Daoy (cell line): Measurements from ENCODE around the genes CS and IL23A.

GRCh38 chr12:55749439-55750582, 6.9 kb downstream of the GDF11 start:
- RAMPAGE, long total RNA: no peak

DNA sequence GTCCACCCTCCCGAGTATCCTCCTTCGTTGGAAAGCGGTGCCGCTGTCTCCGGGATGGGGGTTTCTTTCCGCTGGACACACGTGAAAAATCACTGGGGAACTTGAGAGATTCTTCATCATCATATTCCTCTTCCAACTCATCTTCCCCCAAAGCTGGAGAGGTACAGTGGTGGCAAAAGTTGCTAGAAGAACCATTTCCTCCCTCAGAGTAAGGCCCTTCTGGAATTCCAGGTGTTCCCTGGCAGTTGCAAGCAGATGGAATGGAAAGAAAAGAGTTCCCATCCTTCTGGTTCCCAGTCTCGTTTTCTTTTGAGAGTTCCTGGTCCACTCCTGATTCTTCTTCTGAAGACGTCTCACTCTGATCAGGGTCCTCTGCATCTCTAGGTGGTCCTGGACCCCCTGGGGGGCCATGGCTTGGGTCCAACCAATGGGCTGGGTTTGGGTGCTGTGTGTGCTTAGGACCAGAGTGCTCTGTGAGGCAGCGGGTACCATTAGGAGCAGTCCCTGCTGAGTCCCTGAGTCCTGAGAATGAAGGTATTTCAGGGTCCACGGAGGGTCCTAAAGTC, 1.3 kb downstream of the DNAJC14 start:
- RAMPAGE, long total RNA: no peak

DNA sequence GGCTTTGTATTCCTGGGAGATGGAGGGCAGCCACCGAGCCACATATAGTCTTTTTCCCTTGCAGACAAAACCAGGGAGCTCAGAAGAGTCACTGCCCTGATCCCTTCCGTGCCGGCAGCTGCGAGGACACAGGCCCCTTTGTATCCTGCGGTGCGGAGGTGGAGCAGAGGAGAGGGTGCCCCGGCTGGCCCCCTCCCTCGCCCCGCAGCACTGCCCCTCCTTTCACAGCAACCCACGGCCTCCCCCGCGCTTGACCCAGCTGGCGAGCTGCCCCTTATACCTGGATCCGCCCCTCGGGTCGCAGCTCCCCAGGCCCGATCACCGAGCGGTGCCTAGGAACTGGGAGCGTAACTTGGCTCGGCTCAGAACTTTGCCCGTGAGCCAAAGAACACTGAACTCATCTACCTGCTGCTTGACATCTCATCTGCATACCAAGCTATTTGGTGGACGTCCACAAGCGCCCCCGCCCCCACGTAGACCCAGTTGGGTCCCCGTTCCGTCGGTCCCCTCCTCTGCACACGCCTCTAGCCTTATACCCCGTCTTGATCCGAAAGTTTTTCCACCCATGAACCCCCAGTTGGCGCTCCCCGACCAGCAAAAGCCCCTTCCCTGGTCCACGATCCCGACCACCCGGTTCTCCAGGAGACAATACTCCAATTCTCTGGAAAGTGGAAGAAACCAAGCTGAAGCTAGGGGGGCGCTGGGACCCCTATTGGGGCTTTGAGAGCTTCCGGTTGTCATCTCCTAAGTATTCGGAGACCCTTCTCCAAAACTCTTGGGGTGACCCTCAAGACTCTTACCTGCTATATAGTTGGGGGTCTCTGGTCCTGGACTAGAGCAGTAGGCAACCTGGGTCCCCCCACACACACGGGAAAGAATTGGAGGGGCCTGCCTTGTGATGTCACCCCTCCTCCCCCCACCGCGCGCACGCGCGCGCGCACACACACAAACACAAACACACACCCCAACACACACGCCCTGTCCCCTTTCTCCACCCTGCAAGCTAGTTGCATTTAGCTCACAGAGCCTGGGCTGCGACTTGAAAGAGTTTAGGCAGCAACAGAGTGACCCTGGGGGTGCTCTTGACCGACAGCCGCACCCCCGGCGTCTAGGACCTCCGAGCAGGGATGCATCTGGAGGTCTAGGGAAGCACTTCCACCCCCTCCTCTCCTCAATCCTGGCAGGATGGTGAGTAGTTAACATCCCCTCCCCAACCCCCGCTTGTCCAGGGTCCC, 926 bp upstream of the DNAJC14 start:
- RAMPAGE, long total RNA: no peak

DNA sequence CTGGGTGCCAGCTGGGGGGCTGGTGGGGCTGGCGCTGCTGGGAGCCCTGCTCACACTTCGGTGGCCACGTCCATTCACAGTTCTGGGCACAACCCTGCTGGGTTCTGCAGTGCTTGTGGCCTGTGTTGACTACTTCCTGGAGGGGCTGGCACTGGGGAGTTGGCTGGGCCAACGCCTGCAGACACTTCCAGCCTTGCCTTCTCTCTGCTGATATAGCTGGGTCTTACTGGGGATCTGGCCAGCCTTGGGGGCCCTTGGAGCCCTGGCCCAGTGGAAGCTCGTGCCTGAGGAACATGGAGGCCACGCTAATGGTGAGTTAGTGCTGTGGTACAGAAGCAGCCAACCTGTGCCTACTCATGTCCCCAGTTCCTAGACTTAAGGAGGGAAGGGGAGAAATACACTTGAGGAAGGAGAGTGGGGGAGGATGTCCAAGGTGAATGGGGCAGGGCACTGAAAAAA, 3.9 kb upstream of the DNAJC14 start:
- RAMPAGE, long total RNA: no peak

DNA sequence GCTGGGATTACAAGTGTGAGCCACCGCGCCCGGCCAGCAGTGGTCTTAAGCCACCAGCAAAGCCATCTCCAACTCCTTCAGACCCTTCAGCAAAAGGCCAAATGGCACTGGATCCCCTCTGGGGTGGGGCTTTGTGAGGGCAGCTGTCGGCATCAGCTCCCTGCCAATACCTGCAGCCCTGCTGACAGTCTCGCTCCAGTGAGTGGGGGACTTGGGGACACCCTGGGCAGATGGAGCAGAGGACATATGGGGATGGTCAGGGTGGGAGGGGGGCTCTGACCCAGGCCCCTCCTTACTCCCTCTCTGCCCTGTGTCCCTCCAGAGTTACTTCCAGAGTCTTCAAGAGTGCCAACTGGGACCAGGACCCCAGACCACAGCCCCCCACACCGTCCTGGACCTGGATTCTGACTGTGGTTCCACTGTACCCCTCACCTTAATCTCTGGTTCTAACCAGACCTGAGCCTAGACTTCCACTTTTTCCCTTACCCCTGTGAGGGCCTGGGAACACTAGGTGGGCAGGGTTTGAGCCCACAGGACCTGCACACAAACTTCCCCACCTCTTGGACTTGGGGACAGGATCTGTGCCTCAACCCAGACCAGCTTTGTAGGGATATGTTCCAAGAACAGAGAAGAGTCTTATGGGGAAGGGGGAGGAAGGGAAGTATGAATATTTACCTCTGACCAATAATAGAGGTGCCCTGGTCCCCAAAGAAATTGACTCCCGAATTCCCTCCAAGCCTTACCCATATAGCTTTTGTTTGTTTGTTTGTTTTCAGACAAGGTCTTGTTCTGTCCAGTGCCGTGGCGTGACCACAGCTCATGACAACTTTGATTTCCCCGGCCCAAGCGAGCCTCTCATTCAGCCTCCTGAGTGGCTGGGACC, 5.4 kb upstream of the DNAJC14 start:
- RAMPAGE, long total RNA: no peak

- RAMPAGE, long total RNA: no peak
Measured at GRCh38 chr12:55874261-55874952, 31.7 kb upstream of the MMP19 start.

- RAMPAGE, long total RNA: no peak
Measured at GRCh38 chr12:55953401-55954522, 12.1 kb downstream of the PMEL start.

DNA sequence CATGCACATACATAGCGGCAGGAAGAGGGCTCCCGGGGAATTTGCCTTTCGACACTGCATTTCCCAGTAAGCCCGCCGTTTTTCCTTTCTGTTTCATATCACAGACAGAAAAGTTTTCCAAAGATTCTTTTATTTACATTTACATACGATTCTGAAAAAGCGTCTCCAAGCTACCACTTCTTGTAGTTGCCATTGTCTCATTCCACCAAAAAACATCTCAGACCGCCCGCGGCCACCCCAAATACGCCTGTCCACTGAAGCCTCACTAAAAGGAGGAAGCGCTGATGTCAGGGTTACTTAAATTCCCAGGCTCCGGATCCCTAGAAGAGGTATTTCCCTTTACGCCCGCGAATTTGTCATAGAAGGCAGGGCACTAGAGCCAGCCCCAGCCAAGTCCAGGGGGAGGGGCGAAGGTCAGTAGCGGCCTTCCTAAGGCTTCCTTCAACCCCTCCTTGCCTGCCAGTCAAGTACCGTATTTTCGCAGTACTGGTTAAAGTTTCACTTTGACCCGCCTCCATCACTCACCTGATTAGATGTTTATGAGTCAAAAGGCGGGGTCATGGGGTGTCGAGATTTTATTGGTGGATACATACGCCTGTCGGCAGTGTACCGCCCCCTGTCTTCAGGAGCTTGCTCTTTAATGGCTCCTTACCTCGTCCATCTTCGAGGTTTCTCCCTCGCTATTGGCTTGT, 533 bp upstream of the RAB5B start:
- RAMPAGE, long total RNA: no peak

DNA sequence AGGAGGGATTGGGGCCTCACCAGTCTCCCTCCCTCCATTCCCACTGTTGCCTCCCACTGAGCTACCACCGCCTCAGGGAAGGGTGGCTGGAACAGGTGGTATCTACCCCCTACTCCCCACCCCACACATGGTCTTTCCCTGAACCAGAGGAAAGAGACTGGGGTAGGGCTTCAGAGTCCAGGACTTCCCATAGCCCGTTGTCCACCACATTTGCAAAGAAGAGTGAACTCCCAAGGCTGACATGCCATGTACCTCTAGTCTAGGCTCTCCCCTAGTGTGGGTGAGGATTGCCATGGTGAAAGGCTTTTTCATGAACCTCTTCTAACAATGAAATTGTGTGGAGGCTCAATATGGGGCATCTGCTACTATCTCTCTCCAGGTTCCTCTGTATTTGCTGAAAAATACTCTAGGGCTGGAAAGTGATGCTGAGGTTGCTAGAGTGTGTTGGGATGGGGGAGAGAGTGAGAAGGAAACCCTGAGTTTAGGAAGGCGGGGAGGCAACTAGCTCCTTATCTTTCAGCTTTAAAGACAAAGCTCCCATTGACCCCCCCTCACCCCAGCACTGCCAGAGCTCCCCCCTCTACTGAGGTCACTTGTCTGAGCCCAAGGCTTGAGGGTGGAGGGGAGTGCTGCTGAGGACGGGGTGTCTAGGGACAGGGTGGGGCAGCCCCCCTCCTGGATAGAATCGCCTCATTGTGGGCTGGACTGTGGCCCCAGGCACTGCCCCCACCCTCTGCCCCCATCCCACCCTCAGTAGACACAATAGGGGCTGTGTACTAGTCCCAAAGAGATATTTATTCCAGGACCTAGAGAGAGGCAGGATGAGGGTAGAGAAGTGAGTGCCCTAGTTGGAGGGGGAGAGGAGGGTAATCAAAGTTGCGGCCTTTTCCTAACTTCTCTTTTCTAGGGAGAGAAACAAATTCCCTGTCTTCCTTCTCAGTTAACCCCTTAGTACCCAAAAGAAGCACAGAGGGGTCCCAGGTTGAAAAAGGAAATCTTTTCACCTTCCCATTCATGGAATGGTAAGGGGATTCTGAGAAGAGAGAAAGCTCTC, 2.9 kb downstream of the ERBB3 start:
- RAMPAGE, long total RNA: no peak

GRCh38 chr12:56153230-56154108, 1.1 kb downstream of the MYL6B start:
- RAMPAGE, long total RNA: no peak

- RAMPAGE, long total RNA: no peak
Measured at GRCh38 chr12:56206559-56207030, 15.1 kb downstream of the RNF41 start.

DNA sequence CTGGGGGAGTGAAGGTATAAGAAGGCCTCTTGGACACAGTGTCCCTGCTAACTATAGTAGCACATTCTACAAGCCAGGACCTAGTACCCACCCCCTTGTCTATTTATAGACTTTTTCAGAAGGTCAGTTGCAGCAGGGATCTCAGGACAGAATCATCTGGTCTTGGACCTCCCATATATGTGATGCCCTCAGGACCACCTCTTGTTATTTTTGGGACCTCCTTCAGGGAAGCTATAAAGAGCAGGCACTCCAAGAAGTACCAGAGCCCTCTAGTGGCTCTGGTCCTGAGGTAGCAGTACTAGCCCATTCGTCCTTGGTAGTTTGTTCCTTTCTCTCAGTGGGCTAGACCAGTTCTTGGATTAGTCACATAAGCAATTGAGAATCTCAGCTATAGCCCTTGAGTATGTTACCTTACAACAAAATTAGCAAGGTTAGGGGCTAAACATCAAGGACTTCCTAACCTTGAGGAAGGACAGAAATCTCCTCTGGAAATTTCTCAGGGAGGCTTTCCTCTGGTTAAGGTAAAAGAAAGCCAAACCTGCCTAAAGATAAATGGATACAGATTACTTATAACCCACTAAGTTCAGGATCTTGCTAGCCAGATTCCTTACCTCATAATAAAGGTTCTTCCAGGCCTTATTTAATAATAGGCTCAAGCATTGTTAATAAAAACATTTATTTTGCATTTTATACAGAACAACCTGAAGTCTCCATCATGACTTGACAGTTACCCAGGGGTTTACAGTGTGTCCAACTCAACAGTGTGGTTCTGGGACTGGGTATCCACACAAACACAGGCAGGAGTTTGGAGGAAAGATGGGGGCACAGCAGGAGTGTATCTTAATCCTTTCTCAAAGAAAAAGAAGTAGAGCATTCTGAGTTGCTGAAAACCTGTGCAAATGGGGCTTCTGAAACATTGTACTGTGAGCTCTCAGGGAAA, 4.6 kb downstream of the COQ10A start:
- RAMPAGE, long total RNA: no peak

DNA sequence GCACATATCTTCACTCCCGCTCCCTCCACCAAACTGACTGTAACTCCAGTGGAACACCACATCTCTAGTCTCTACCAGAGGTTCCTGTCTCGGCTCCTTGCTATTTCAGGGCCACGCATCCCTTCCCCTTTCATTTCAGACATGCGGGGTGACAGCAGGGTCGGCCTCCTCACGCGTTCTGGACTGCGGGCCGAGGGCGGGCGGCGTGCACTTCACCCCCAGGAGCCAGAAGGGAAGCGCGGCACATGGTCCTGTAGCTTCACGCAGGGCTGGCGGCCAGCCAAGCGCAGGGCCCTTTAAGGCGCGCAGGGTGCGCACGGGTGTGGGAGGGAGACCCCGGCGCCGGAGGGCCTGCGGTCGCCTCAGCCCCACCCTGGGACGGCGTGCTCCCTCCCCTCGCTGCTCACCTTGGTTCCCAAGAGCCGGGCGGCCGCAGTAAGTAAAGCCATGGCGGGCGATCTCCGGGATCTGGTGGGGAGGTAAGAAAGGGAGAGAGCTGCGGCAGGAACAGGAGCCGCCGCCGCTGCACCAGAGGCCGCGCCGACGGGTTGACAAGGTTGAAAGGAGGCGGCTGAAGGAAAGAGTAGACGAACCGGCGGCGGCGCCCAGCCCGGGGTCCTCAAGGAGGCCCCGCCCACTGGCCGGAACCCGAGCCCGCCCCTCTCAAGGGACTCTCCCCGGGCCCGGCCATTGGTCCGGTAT, at the start of gene CS:
Gene CS, minus strand, starts transcription at position 578 of the 702 bp plus-strand sequence.
- RAMPAGE, long total RNA: no peak

DNA sequence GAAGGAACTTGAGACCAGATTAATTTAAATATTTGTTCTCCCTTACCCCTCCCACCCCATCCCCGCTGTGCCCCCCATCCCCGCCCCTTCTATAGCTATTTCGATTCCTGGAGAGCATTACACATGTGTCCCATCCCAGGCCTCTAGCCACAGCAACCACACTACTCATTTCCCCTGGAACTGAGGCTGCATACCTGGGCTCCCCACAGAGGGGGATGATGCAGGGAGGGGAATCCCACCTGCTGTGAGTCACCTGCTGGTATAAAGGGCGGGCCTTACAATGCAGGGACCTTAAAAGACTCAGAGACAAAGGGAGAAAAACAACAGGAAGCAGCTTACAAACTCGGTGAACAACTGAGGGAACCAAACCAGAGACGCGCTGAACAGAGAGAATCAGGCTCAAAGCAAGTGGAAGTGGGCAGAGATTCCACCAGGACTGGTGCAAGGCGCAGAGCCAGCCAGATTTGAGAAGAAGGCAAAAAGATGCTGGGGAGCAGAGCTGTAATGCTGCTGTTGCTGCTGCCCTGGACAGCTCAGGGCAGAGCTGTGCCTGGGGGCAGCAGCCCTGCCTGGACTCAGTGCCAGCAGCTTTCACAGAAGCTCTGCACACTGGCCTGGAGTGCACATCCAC, at the start of gene IL23A:
Gene IL23A, plus strand, starts transcription at position 323 of the 631 bp plus-strand sequence.
- RAMPAGE, long total RNA: no peak

DNA sequence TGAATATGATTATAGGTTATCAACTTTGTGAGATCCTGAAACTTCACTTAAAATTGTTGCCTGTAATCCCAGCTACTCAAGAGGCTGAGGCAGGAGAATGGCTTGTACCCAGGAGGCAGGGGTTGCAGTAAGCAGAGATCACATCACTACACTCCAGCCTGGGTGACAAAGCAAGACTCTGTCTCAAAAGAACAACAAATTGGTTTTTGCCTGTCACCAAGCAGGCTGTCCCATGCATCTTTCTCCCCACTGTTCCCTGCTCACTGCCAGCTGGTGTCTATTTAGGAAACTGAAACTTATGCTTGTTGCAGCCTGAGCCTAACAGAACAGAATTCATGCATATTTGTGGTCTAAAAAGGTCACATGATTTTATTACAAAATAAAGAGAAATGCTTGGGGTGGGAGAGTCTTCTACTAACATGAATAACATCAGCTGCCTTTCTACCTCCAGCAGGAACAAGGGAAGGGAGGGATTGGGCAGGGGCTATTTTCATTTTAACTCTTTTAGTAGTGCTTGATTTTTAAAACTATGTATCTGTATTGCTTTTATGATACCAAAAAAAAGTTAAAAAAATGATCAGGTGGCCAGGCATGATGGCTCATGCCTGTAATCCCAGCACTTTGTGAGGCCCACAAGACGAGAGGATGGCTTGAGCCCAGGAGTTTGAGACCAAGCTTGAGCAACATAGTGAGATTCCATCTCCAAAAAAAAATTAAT, 1.0 kb downstream of the STAT2 start:
- RAMPAGE, long total RNA: no peak

GRCh38 chr12:56496758-56497075, 8.8 kb upstream of the GLS2 start:
- RAMPAGE, long total RNA: no peak

- RAMPAGE, long total RNA: no peak
Measured at GRCh38 chr12:56522142-56523209, 856 bp downstream of the RBMS2 start.

DNA sequence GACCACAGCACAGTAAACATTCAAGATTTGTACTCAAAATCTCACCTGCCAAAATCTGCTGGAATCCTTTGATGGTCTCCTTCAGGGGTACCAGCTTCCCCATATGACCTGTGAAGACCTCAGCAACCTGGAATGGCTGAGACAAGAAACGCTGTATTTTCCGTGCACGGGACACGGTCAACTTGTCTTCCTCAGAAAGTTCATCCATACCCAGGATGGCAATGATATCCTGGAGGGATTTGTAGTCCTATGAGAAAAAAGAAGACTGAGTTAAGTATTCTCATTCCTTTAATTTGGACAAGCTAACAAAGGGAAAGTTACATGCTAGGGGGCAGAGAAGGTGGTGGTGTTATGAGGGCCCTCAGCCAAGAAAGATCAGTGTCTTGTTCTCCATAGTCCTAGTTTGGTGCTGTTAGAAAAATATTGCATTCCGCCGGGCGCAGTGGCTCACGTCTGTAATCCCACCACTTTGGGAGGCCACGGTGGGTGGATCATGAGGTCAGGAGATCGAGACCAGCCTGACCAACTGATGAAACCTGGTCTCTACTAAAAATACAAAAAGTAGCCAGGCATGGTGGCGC, 6.6 kb downstream of the ATP5F1B start:
- RAMPAGE, long total RNA: no peak

- RAMPAGE, long total RNA: no peak
Measured at GRCh38 chr12:56642259-56642934, 3.4 kb downstream of the ATP5F1B start.

DNA sequence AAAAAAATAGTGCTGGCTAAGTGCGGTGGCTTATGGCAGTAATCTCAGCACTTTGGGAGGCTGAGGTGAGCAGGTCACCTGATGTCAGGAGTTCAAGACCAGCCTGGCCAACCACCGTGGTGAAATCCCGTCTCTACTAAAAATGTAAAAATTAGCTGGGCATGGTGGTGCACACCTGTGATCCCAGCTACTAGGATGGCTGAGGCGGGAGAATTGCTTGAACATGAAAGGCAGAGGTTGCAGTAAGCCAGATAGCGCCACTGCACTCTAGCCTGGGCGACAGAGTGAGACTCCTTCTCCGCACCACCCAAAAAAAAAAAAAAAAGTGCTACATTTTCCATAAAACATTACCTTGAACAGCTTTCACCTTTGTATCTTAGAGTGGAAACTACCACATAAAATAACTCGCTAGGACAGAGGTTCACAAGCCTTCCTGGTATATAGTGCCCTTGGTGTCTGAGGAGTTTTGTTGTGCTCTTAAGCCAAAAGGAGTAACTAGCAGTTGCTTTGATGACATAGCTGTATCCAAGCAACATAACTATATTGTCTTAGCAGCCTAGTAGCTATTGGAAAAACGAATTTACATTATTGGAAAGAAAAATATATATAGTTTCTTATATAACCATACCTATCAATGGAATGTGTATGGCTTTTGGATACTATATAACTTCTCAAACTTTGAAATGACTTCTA, 11.0 kb downstream of the PTGES3 start:
- RAMPAGE, long total RNA: no peak